H7 (cell line): ENCODE results near the gene RNF145.

DNA sequence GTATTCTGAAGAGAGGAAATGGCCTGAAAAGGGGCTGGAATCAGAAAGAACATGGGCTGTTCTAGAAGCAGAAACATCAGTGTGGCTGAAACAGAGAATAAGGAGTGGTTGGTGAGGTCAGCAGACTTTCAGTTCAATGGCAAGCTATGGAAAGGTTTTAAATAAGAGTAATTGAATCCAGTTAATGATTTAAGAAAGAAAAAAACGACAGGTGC, 16.1 kb upstream of the HAVCR1 start:
- RAMPAGE, long total RNA = no peak

DNA sequence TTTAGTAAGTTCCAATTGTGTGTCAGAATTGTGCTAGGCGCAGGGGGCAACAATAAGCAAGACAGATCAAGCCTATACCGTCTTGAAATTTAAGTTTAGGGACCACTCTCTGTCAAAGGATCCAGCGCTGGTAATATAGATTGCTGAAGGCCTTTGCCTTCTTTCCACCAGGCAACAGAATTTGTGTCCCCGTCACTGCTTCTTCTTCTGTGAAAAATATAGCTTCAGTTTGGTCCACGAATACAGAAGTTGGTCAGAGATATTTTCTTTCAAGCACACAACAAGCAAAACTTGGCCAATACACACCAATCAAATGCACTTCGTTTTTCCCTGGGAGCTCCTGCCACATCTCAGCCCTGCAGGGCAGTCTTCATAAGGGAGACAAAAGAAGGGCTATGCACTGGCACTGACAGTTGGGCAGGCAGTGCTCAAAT, 23.0 kb downstream of the HAVCR2 start:
- RAMPAGE, long total RNA = no peak

DNA sequence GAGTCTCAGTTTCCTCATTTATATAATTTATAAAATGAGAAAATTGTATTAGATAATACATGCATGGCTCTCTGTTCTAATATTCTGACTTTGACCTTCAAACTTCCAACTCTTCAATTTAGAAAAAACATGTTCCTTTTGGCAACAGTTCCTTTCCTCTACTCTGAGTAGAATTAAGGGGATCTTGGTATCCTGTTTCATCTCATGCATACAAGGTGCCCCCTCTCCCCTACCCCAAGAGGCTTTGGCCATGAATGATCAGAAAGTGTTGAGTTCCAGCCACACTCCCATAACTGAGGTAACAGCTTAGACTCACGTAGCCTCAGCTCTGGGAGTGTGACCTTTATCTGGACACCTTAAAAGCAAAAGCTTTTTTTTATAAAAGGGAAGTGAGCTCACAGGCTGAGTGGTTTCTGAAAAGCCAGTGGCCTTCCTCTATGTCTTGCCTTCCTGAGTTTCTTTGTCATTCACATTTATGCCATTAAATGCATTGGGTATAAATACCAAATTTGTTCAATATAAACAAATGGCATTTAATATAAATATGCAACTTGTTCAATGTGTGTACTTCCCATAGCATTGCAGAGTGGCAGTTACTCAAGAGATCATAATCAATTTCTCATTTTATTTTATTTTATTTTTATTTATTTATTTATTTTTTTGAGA, 918 bp upstream of the HAVCR2 start:
- RAMPAGE, long total RNA = no peak

DNA sequence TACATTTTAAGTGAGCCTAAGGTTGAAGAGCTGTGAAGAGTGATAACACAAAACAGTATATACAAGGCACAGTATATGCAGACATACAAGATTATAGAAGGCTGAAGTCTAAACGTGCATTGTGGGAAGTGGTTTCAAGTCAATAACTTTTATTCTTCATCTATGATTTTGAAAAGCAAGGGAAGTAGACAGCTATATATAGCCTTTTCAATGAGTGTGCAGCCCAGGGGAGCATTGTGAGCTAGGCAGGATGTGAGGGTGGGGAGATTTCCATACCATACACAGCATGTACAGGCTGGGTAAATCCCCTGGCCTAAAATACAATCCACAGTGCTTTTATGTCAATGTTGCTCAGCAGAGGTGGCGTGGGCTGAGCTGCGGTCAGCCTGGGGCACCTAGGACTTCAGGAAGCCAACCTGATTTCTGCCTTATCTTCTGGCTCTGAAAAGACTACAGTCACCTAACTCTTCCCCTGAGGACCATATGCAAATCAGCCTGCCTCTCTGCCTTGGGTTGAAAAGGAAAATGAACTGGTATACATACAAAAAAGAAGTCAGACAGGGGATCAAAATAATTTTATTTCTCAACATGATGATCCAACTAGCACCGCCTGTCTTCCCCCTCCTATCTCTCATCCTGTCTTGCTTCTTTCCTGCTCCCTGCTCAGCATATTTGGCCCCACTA, 6.3 kb upstream of the GARIN3 start:
- RAMPAGE, long total RNA = no peak

DNA sequence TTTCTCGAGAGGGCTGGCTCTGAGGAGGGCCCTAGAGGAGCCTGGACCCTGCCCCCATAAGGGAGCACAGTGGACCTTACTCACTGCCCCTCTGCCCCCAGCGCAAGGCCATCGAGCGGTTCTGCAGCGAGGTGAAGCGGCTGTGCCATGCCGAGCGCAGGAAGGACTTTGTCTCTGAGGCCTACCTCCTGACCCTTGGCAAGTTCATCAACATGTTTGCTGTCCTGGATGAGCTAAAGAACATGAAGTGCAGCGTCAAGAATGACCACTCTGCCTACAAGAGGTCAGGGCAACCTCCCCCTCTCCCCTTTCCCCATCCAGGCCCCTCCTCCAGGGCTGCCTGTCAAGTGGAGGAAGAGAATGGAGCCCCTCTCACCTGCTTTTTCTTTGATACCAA, 34.7 kb downstream of the CYFIP2 start:
- RAMPAGE, long total RNA = no peak

- RAMPAGE, long total RNA = no peak
Observed at GRCh38 chr5:157327721-157328312, 17.7 kb downstream of the FNDC9 start.

DNA sequence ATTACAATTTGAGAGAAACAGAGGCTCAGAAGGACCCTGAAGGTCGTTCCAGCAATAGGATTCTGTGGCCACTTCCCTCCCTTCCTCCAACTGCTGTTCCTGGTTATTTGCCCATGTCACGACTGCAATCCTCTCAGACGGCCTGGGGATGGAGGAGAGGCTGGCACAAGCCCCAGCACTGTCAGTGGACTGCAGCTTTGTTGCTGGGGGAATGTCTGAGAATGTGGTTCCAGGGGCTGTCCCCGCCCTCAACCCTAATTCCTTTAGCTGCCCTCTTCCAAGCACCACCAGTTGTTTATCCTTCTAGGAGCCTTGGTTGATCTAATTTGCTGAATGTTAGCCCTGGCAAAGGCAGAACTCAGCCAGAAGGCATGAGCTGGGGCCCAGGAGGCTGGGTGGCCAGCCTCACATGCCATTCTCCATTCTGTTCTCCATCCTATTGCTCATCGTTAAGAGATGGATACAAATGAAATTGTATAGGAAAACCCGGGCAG, 51.6 kb downstream of the ADAM19 start:
- RAMPAGE, long total RNA = no peak

GRCh38 chr5:157574958-157575591, 500 bp downstream of the ADAM19 start:
- RAMPAGE, long total RNA = no peak

DNA sequence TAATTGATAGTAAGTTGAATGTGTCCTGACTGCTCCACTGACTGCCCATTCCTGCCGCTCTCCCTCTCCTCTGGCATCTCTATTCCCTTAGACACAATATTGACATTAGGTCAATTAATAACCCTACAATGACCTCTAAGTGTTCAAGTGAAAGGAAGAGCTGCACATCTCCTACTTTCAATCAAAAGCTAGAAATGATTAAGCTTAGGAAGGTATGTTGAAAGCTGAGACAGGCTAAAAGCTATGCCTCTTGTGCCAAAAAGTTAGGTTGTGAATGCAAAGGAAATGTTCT, 13.0 kb downstream of the CLINT1 start:
- RAMPAGE, long total RNA = no peak

DNA sequence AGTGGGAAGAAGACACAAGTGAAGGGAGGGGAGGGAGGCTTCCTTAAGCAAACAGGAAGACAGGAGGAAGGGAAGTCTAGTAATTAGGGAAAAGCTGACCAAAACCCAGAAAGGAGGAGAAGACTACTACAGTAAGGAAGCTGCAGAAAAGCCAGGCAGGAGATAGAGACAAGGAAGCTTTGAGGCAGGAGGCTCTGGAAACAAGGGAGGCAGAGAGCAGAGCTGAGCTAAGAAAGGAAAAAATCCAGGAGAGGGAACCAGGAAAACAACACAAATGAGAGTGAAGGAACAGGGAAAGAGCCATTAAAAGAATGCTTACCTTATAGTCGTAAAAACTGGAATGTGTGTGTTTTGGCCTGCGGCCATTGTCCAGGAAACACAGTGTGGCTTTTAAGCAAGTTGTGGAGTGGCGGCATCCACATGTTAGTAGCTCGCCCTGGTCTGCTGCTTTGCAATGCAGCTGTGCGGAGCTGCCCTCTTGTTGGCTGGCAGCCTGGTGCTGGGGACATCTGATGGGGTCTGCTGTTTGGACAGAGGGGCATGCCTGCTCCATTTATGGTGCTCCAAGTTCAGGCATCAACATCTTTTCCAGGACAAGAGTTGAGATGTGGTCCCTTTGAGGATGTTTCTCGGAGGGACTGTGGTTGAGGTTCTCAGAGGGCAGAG, 317.2 kb upstream of the CLINT1 start:
- RAMPAGE, long total RNA = no peak

DNA sequence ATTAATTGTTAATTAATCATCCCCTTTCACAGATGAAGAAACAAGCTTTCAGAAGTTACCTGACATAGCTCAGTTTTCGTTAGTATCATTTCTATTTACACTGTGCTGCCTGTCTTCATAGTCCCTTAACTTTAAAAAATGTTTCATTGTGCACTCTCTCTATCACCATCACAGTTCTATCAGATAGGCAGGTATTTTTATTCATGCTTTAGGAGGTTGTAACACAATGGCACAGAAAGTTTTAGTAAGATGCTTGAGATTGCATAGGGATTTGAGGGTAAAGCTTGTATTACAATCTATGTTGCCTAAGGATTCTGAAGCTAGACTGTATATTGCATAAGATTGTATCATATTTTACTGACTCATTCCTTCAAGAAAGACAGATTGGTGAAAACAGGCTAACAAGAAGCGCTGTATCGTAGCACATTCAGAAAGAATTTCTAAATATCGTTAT, 577.8 kb downstream of the EBF1 start:
- RAMPAGE, long total RNA = no peak

GRCh38 chr5:158803091-158803769, 296.5 kb downstream of the EBF1 start:
- RAMPAGE, long total RNA = no peak

DNA sequence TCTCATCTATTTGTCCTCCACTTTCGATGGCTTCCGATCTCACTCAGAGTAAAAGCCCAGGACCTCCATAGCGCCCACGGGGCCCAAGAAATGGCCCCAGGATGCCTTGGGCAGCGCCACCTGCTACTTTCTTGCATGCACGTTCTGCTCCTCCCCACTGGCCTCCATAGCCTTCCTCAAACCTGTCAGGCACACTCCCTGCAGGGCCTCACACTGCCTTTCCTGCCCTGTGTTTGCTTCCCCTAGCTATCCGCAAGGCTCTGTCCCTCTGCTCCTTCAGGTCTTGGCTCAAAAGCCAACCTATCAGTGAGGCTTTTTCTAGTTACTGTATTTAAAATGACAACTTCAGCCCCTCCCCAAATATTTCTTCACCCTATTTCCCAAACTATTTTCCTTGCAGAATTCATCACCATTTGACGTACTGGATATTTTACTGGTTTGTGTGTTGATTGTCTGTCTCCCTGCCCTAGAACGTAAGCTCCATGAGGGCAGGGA, 127.0 kb downstream of the EBF1 start:
- RAMPAGE, long total RNA = no peak

DNA sequence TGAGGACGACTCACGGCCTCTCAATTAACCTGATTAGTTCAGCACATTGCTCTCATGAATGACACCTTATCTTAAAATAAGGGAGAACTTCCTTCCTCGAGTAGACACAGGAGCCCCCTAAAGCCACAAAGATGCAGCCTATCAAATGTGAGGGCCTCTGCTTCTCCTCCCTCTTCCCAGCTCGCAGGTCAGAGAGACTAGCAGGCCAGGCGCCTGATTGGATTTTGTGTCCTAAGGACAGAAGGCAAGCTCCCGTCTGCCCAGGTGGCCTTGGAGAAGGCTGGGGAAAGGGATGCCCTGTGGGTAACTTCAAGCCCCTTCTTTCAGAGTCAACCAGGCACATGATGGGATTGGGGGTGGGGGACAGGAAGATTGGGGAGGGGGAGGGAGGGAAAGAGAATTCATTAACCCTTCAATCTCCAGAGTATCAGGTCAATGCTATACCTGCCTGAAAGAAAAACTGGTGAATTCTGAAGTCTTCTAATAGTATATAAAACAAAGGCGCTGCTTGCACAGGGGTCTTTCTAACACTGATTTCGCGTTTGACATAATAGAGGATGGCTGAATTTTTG, 37.5 kb downstream of the EBF1 start:
- RAMPAGE, long total RNA = no peak

DNA sequence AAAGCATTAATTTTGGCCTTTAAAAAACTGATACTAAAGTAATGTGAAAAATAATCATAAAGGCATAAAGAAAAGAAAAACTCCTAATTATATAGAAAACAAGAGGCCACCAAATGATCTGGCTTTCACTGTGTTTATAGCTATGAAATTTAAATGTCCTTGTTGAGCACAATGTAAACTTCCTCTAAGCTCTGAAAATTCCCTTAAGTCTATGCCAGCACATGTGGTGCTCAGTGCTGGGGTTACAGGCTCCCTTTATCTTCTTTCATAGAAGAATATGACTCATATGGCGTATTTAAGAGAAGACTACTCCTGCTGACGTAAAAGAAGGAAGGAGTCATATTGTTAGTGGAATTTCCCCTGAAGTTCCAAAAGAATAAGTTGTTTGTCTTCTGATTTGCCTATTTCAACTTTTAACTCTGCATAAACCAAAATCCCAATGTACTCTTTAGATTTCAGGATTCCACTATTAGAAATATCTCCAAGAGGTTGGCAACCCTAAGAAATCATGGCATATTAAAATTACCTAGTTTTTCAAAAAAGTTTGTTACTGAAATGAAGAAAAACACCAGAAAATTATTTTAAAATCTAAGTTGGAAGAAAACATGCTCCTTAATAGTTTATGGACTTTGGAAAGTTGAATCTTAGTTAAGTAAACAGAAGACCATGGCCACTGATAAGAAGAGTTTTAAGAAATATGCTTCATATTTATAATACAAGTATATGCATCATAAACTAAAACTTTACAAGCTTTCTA, 30.3 kb downstream of the RNF145 start:
- RAMPAGE, long total RNA = no peak

GRCh38 chr5:159209488-159210142, at the start of gene RNF145:
TSS of gene RNF145 (minus strand) at chr5:159209553.
- RAMPAGE, long total RNA = start-site peak on the plus strand at chr5:159209599-159209666, 6 reads

- RAMPAGE, long total RNA = no peak
Observed at GRCh38 chr5:159459834-159460762, 129.8 kb upstream of the IL12B start.

DNA sequence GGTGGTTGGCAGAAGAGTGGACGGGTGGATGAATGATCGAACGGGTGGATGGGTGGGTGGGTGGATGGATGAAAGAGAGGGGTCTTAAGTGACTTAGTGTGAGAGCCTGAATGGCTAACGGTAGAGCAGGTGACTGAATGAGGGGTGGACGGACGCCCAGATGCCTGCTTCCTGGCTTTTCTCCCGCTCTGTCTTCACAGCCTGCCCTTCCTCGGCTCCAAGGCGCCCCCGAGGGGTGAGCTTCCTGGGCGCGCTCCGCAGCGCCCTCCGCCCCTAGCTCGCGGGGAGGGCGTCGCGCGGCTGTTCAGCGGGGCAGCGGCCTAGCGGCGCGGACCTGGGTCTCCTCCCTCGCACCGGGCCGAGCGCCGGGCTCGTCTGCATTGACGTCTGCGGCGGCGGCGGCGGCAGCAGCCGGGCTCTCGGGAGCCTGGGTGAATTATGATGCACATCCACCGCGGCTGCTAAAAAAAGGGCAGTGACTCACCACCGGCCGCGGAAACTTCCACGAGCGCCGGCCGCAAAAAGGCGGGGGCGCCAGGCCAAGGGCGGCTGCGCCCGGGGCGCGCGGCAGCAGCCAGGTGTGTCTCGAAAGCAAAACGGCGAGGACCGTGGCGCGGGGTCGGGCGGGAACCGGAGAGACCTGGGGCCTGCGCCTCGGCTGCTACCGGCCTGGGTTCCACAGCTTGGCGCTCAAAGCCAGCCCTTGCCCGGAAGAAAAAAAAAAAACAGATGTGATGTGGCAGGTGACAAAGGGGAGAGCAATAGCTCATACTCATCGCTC, 143.1 kb upstream of the ADRA1B start:
- RAMPAGE, long total RNA = no peak

DNA sequence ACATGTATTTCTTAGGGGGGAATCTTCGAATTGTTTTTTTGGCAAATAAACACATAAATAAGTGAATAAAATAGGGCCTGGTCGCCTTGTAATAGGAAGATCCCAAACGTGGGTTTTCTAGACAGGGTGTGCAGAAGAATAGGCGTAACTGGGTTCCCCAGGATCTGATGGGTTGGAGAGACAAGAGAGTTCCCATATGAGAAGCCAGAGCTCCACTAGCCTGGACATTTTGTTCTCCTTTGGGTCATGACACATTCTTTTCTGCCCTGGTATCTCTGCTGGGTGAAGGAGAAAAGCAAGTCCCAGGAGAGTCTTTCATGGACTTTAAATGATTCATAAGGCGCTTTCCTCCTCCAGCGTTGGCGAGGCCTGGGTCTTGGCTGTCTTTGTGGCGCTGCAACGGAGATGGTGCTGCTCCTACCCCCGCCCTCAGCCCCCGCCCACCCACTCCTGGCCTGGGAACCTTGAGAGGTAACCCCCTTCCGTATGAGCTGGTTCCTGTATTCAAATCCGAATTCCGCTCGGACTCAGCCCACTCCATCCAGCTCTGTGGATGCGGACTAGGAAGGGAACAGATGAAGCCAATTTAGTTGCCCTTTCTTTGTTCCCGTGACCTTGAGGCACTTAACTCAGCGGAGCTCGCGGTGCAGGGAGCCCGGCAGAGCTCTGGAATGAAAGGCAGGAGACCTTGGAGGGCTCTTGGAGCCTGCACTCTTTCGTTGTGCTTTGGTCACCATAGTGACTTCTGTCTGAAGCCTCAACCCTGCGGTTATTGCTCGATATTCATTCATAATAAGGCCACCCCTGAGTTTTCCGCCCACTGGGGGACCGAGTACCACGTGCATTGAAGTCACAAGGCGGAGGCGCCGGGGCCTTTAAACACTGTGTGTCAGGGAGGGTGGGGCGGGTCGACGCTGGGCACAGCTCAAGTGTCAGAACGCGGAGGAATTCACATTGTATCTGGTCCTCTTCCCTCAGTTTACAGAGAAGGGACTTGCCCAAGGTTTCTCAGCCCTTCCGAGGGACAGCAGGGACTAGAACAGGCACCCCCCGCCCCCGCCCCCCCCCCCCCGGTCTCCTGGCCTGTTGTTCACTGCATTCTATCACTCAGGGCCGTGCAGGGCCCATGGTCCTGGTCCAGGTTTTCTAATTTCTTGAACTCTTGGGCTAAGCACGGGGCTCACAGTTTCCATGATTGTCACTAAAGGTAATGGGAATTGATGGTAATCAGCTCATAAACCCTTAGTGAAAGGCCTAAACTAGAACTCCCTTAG, 14.1 kb upstream of the PWWP2A start:
- RAMPAGE, long total RNA = no peak

DNA sequence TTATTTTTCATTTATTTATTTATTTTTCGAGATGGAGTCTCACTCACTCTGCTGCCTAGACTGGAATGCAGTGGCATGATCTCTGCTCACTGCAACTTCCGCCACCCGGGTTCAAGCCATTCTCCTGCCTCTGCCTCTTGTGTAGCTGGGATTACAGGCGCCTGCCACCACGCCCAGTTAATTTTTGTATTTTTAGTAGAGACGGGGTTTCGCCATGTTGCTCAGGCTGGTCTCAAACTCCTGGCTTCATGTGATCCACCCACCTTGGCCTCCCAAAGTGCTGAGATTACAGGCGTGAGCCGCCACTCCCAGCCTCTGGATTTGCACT, 39.6 kb upstream of the PWWP2A start:
- RAMPAGE, long total RNA = no peak